Measurements from ENCODE around the gene SH3GLB1.

DNA sequence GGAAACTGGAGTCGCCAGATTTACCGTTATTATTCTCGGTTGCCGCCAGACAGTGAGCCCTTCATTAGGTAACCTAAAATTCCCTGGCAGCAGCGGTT lies 3.0 kb upstream of the CCN1 start:
- PRO-cap = no peak

DNA sequence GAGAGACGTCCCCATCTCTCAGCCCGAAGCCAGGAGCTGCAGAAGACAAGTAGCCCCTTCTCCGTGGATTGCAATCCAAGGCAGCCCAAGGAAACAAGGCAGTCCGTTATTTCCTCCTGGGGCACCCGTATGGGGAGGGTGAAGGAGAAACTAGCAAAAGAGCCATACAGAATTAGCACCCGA lies 2.9 kb upstream of the CCN1 start:
- PRO-cap = no peak

DNA sequence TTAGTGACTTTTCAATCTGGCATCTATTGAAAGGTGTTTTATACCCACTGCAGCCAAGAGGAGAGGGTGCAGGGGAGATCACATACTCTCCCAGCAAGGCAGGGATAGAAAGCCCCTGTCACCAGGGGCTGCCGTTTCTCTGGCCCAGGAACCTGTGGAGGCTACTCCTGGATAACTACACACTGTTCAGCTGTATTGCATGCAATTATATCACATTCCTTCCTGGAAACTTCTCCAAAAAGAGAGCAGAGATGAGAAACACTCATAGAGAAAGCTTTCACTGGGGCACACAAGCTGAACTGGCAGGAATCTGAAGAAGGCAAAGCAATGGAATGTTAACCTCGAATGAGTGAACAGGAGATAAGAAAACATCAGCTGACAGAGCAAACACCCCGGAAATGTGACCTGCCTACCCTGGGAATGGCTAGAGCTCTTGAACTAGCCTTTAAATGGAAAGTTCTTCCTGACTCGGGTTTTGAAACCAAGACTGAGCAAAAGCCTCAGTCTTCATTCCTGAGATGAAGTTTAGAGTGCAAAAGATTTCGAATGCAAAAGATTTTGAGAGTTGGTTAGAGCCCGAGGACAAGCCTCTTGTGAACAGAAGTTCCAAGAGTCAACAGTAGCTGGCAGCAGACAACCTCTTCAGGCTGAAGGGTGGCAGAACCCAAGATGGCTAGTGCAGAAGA lies 32.2 kb downstream of the CCN1 start:
- PRO-cap = no peak

DNA sequence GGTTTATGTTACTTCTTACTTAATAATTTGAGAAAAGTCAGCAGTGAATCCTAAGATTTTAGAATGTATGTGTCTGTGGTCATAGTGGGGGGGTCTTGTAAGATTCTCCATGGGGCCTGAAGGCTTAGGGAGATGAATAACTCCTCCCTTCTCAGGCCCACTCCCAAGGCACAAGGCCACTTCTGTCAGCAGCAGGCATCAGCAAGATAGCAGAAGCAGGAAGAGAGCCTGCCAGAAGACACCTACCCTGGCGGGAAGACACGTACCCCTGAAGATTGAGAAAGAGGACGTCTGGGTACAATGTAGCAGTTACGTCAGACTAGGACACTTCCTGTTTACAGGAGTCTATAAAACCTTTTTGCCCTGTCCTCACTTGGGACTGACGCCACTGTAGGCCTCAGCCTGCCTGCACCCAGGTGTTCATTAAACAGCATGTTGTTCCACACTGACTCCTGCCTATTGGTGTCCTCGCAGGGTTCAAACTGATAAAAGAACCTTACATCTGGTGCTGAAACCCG lies 56.8 kb downstream of the ODF2L start:
- PRO-cap = no peak

- PRO-cap = no peak
Measured at GRCh38 chr1:86504044-86504606, 35.4 kb downstream of the CLCA1 start.

GRCh38 chr1:86704343-86705045 lies at the start of gene SH3GLB1:
SH3GLB1 (plus strand) TSS chr1:86704576.
- PRO-cap = bidirectional peak, plus-strand start at chr1:86704576, minus-strand start at chr1:86704462

DNA sequence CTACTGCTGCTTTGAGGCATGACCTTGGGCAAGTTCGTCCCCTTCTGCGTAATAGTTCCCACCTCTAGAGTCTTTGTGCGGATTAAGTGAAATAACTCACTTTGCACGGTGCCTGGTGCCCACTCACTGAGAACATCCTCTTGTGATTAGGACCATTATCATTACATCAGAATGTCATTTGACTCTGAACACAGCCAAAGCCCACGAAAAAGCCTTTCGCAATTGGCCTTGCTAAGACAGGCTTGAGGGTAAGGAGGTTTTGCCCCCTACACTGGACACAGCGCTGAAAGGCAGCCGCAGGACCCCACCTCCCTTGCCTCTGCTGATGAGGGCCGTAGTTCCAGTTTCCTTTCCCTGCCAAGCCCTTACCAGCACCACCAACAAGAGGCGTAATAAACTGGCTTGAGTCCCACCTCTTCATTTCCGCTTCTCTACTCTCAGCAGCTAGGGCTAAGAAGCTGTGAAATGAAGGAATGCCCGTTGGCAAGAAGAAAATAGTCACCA lies 52.9 kb downstream of the SH3GLB1 start:
- PRO-cap = no peak

DNA sequence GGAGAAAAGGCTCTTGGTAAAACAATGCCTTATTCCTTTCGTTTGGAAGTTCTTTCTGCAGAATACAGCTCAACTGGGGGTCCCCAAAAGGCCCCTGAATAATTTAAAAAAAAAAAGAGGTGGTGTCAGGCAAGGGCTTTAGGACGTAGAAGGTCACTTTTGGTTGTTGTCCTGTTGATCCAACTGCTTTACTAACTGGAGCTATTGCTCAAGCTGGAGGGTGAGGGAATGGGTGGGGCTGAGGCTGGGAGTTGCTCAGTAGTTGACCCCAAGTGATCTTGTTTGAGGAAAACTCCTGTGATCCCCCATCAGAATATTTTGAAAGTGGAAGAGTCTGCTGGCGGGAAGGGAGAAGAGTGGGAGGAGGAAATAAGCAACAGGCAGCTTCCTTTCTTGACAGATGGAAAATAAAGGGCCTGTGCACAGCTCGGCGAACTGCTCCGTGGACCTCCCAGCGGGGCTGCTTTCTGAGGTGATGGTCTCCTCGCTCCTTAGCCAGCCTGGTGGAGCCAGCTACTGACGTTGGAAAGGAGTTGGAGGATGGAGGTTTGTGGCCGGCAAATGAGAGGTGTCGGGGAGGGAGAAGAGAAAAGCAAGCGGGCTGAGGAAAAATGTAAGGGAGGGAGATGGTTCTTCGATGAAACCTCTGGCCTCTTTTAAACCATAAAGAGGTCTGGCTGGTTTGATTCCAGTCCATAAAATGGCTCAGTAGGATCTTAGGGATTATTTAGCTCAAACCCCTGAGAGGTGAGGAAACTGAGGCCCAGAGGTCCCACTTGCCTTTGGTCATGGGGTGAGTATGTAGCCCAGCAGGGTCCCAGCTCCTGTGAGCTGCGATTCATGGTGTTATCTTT lies 199.0 kb upstream of the LMO4 start:
- PRO-cap = no peak

DNA sequence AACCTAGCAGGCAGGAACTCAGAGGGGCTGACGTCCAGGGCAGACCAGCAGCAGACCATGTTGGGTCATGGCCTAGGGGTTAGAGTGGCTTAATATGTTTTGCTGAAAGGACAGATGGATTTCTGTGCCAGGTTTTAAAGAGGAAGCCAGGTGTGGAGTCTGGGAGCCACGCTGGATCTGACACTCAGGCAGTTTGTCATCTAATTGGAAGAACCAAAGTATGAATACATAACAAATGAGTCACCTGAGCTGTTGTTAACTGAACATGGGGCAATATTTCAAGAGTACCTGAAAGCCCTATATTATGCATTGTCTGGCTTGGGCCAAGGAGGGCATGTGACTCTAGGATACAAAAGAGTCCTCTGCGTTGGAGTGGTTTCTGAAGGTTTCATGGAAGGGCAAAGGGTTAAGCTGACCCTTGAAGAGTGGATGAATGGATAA lies 70.6 kb downstream of the LMO4 start:
- PRO-cap = no peak

DNA sequence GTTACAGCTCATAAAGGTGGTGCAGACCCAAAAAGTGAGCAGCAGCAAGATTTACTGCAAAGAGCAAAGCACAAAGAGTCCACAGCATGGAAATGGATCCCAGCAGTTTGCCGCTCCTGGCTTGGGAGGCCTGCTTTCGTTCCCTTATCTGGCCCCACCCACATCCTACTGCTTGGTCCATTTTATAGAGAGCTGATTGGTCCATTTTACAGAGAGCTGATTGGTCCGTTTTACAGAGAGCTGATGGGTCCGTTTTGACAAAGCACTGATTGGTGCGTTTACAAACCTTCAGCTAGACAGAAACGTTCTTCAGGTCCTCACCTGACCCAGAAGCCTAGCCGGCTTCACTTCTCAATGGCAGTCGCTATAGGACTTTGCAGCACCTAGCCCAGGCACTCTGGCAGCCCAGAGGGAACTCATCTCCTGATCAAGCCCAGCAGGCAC lies 200.1 kb downstream of the LMO4 start:
- PRO-cap = no peak

- PRO-cap = no peak
Measured at GRCh38 chr1:87684012-87684758, 355.5 kb downstream of the LMO4 start.

DNA sequence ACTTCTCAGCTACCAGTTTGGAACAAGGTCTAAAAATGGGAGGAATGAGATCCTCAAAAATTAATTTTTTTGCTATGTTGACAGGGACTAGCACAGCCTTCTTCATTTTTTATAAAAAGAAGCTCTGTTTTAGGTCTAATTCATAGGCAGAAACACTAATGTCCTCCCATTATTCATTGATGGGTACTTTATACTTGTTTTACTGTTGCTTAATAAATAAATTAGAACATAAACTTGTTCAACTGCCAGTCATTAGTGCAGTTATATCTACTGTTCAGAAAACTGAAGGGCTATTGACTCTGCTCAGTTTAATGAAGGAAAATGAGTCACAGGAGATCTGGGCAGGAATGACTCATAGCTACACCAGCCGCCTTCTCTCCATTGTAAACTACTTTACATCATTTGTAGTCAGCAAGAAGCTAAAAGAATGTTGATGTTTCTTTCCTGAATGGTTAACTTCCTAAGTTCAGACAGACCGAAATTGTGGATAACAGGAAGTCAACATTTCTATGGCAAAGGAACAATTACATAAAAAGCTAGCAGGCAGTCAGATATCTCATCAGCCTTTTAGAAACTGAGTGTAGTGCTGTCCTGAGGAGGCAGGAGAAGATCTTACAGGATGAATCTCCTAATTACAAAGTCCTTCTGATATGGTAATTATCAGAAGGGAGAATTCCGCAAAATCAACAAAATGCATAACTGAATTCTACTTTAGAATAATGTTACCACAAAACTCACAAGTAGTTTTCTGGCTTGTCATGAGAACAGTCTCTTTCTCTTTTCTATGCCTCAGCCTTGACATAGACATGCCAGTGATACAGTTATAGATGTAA lies 356.4 kb upstream of the PKN2 start:
- PRO-cap = no peak

GRCh38 chr1:88683472-88683925 lies 574 bp upstream of the PKN2 start:
- PRO-cap = no peak

GRCh38 chr1:88990116-88990697 lies 2.2 kb downstream of the KYAT3 start:
- PRO-cap = no peak

DNA sequence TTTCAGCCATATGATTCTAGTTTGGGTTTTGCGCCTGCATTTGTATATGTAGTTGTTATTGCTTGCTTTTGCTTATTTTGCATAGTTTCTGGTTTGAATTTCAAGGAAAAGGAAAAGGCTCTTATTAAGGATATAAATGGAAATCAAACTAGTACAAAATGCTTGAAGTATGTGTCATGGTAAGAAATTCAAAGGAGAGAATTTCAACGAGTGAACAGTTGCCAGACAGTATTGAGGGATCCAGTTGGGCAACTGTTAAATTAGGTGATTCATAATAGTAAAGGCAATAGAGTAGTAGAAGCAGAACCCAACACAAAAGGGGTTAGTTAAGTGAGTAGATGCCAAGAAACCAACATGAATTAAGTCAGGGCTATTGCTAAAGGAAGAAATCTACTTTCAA lies 1.1 kb downstream of the GBP5 start:
- PRO-cap = no peak

GRCh38 chr1:89277608-89278133 lies 5.0 kb upstream of the GBP5 start:
- PRO-cap = no peak

- PRO-cap = no peak
Measured at GRCh38 chr1:89407139-89407900, 43.5 kb downstream of the GBP6 start.

DNA sequence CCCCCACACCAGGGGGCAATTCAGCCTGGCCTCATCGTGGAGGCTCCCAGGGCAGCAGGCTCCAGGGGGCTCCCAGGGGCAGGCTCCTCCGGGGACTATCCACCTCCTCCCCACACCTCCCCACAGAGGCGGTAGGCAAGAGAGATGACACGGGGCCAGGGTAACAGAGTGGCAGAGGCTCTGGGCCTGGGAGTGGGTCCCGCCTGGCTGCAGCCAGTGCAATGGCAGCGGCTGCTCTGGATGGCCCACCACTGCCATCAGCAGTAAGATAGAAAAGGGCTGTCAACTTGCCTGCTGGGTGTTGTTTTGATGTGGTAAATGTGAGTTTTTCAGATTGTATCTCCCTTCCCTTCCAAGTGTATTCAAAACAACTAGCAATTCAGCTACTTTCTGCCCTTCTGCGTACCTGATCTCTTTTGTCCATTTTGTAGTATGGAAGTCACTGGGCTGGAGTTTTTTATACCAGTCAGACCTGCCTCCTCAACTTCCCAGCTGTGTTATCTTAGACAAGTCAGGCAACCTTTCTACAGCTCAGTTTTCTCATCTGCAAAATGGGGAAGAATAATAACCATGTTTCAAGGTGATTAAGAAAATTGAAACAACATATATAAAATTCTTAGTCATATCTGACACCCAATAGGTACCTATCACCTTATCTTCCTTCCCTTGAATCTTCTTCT lies 22.2 kb upstream of the LRRC8C start:
- PRO-cap = no peak

DNA sequence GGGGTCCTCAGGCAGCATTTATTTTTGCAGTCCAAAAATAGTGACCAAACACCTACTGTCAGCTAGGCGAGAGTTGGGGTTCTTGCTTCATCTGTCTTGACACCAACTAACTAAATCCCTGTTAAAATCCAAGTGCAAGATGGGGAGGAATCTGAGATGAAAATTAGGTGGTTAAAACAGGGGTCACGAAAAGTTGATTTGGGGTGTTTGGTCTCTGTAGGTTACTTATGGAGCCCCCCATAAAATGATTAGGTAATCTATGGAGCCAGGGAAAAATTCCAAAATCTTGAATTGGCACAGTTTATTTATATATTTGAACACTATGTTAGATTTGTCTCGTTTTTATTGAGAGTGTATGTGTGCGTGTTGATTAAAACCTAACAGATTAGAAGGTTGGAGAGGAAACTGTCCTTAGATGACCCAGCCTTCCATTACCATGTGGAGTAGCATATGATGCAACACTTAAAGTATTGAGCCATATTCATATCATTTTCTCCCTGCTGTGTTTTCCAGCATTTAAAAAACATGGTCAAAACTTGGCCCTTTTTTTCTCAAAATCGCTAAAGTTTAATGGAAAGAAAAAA lies 2.0 kb downstream of the LRRC8D start:
- PRO-cap = no peak

DNA sequence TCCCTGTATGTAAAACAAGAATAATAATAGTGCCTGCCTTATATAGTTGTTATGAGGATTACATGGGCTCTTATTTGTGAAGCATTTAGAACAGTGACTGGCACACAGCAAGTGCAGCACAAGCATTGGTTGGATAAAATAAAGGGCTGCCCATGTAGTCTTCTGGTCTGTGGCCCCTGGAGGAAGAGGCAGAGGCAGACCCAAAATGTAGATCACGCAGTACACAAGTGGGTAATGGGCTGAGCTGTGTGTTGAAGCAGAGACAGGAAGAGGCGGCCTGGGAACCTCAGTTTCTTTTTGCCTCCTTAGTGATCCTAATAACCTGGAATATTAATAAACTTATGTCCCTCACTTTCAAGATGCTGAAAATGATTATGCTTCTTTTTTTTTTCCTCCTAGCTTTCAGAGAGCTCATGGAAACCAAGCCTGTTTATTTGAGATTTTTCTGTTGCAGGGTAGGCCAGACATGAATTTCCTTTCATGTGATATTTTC lies 42.4 kb downstream of the LRRC8D start:
- PRO-cap = no peak